ENCODE measurements around the genes PABIR3, ETDC and ADGRG4.

DNA sequence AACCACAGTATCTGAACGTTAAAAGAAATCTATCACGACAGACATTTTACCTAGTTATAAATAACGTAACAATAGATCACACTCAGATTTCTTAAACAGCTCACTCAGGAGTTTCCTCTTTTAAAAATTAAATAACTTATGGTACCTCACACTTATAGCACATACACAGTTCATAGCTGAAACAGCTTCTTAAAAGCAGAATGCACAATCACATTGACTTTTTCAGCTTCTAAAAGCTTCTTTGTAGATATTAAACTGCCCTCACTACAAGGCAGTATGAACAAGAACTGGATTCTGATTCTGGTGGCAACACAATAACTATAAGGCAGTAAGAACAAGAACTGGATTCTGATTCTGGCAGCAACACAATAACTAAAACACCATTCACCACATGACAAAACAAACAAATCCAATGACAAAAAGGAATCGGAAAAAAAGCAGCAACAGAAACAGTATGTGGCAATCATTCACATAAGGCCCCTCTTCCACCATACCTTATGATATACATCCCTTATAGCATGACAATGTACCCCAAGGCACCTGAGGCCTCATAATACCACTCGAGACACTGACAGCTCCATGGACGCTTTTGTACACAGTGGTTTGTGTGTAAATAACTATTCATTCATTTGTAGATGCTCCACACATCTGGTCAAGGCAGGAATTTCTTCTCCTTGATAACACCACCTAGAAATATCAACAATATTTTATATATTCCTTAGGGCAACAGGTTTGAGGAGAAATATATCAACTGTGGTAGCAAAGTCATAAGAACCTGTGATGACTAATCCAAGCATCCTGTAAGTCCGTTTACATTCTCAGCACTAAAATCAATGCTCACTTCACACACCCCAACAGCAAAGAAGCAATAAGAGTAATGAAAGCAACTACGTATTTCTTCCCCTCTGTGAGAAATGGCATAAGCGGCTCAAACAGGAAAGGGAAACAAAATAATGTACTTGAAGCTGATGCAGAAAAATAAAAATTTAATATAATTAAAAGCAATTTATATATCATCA, 26.0 kb downstream of the PABIR2 start:
- RRBS, result no CpG with 5 or more reads among the region's 9 CpGs

- RRBS, result 4% methylated on average over 5 of the region's 18 CpGs
Observed at GRCh38 chrX:134806899-134807322, at the start of gene PABIR3. TSS of gene PABIR3 (plus strand) at chrX:134807237.

- RRBS, result no CpG with 5 or more reads among the region's 4 CpGs
Observed at GRCh38 chrX:135309123-135309618, at the start of gene ETDC. TSS of gene ETDC (plus strand) at chrX:135309480.

DNA sequence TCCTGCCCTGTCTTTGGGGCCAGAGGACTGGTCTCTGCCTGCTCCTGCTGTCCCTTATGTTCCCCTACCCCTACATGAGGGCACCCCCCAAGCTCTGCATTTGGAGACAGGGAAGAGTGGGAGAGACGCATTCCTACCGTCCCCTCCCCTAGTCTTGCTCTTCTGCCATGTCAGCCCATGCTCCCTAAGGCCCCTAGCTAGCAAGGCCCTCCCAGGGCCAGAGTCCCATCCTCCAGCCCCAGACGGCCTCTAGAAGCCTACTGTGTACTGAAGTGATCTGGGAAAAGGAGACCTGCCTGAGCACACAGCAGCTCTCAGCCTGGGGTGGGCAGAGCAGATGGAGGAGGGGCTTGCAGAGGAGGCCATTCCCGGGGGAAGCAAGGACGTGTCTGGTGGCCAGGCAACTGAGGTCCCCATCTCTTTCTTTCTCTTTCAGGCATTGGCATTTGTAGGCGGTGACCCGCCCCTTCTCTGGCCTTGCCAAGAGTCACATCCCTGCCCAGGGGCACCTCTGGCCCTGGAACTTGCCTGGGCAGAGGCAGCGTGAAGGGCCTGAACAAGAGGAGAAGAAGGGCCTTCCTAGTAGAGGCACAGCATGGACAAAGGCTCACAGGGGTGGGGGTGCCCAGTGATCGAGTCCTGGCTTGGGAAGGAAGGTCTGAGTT, 1.6 kb downstream of the SMIM10L2A start:
- RRBS, result no CpG with 5 or more reads among the region's 9 CpGs

GRCh38 chrX:136046642-136047251, 61.5 kb downstream of the SLC9A6 start:
- RRBS, result no CpG with 5 or more reads among the region's 6 CpGs

DNA sequence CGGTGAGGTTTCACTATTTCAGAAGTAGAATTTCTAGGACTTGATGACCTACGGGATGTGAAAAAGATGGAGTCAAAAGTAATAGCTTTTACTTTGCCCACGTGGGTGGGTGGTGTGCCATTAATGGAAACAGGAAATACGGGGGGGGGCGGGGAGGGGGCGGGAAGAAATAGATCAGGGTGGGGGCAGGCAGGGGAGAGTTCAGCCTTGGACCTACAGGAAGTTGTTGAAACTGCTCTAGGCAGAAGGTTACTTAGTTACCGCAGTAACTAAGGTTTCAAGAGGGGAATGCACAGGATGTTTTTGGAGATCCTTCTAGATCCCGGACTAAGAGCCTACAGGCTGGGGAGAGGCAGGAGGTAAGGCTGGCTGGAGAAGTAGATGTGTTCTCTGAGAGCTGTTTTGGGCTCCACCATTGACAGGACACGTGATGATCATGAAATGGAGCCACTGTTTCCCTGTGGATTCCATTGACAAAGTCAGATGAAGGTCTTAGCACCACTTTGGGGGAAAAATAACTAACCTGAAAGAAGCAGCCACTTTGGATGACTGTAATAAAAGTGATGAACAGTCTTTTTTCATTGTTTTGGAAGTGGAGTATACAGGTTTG, 53.0 kb upstream of the FHL1 start:
- RRBS, result no CpG with 5 or more reads among the region's 9 CpGs

GRCh38 chrX:136169100-136170080, 27.5 kb upstream of the FHL1 start:
- RRBS, result no CpG with 5 or more reads among the region's 17 CpGs

DNA sequence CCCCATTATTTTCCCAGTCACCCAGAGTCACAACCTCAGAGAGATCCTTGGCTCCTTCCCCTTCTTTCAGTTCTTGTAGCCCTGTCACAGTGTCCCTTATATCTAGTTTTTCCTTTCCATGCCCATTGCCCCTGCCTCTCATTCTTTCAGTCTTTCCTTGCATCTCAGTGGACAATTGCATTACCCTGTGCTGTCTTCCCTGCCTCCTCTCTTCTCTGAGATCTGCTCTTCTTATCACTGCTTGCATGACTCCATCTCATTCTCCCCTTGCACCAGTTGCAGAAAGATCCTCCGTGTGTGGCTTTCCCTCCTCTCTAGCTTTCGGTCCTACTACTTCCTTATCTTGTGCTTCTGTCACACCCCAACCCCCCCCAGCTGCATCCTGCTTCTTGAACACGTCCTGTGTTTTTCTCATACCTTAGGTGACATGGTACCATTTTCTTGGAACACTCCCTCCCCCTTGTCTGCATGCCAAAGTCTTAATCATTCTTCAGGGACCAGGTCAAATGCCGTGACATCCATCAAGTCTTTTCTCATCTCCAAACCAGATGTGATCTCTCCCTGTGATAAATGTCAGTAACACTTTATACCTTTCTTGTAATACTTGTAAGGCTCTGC, 3.1 kb upstream of the FHL1 start:
- RRBS, result no CpG with 5 or more reads among the region's 4 CpGs

DNA sequence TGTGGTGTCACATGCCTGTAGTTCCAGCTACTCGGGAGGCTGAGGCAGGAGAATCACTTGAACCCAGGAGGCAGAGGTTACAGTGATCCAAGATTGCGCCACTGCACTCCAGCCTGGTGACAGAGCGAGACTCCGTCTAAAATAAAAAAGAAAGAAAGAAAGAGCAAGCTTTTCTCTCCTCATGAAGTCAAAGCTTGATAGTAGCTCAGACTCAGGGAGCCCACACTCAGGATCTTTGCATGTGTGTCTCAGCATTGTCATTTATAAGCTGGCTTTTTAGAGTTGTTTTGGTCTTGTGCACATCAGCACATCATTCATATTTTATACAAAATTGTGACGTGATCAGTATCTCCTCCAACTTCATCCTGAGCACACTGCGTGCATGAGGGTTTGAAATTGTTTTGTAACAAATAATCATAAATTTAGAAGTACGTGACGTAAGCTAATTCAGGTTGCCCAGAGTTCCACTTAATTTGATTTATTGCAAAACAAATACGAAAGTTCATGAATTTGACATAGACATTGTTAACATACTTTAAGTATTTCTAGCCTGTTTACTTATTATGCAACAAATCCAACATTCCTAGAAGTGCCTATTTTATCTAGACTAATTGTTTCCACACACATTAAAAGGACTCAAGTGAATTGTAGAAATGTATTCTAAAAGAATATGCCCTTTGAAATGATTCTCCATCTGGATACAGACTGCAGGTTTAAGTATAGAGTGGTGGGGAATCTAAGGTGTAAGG, 5.9 kb downstream of the FHL1 start:
- RRBS, result no CpG with 5 or more reads among the region's 9 CpGs

DNA sequence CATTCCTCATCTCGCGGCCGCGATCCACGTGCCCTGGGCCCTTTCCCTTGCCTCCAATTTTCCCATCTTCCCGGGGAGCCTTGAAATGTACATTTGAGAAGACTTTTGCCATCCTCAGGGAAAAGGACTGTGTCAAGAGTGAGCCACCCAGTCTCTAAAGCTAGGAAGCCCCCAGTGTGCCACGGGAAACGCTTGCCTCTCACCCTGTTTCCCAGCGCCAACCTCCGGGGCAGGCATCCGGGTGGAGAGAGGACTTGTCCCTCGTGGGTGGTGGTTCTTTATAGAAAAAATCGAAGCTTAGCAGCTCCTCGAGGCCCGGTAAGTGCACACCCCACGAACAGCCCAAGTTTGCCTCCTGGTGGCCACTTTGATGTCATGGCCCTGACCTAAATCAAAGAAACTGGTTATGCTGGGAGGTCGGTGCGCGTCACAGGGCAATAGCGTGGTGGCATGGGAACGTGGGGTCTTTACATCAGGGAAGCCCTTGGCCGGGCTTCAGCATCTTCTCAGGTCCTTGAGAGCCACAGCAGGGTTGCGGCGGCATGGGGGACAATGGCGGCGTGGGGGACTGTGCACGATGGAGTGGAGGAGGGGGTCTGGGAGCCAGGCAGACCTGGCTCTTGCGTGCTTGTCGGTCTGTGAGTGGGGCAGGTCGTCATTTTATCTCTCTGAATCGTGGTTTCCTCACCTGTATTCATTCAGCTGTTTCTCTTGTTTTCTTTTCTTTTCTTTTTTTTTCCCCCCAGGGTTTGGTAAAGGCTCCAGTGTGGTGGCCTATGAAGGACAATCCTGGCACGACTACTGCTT, 12.5 kb downstream of the FHL1 start:
- RRBS, result 9% methylated on average over 5 of the region's 32 CpGs

- RRBS, result no CpG with 5 or more reads among the region's 18 CpGs
Observed at GRCh38 chrX:136210127-136211209, 13.6 kb downstream of the FHL1 start.

DNA sequence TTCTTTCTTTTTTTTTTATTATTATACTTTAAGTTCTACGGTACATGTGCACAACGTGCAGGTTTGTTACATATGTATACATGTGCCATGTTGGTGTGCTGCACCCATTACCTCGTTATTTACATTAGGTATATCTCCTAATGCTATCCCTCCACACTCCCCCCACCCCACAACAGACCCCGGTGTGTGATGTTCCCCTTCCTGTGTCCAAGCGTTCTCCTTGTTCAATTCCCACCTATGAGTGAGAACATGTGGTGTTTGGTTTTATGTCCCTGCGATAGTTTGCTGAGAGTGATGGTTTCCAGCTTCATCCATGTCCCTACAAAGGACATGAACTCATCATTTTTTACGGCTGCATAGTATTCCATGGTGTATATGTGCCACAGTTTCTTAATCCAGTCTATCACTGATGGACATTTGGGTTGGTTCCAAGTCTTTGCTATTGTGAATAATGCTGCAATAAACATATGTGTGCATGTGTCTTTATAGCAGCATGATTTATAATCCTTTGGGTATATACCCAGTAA, at the start of gene ADGRG4:
ADGRG4 (plus strand) TSS at position 384 of the 527 bp plus-strand sequence.
- RRBS, result no CpG with 5 or more reads among the region's 7 CpGs

- RRBS, result no CpG with 5 or more reads among the region's 1 CpG
Observed at GRCh38 chrX:136587815-136588363, 55.9 kb downstream of the VGLL1 start.

DNA sequence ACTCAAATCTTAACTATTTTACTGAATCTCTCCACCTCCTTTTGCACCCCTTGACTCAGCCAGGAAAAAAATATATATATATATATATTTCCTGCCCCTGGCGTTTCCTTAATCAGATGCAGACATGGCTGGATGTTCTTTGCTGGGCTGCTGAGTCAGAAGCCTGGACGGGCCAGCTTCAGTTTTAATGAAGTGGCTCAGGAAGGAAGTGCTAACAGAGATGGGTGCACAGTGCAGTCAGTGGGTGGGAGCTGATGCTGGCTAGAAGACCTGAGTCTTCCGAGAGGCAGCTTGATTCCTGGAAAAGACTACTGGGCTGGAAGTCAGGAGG, 8.6 kb upstream of the CD40LG start:
- RRBS, result no CpG with 5 or more reads among the region's 3 CpGs

DNA sequence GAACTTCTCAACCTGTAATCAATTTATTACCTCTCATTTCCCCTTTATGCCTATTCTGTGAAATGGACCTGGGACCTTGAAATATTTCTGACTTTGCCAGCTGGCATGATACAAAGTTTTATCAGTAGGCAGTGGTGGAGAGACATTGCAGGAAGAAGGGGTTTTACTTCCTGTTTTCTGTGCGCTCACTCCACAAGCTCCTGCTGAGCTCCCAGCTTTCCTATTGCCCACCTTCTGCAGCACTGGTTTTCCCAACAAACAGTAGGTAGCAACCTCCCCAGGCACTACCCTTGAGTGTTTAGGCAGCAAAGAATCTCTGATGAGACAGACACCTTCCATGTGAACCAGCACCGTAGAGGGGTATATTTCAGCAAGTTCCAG, 3.6 kb upstream of the ARHGEF6 start:
- RRBS, result no CpG with 5 or more reads among the region's 2 CpGs

- RRBS, result no CpG with 5 or more reads among the region's 9 CpGs
Observed at GRCh38 chrX:136868353-136869409, 11.8 kb downstream of the RBMX start.

GRCh38 chrX:139194462-139195328, 335.8 kb upstream of the F9 start:
- RRBS, result 7% methylated on average over 20 of the region's 53 CpGs

GRCh38 chrX:139297888-139298135, 232.7 kb upstream of the F9 start:
- RRBS, result no CpG with 5 or more reads among the region's 1 CpG

GRCh38 chrX:139530237-139530632, 304 bp upstream of the F9 start:
- RRBS, result no CpG with 5 or more reads among the region's 3 CpGs

DNA sequence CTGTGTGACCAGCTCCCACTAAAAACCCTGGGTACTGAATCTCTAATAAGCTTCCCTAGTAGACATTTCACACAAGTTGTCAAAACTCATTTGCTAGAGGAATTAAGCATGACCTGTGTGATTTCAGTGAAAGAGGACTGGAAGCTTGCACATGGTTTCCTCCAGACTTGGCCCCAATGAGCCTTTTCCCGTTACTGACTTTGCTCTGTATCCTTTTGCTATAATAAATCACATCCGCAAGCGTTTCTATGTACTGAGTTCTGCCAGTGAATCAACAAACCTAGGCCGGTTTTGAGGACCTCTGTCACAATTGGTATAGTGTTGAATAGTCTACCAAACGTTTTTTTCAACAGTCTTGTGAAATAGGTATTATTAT, 8.2 kb downstream of the ATP11C start:
- RRBS, result no CpG with 5 or more reads among the region's 5 CpGs